Breast epithelium (tissue), 2 donors: ENCODE measurements around the genes ARL5C, CACNB1, MED1, PPP1R1B and TCAP.

DNA sequence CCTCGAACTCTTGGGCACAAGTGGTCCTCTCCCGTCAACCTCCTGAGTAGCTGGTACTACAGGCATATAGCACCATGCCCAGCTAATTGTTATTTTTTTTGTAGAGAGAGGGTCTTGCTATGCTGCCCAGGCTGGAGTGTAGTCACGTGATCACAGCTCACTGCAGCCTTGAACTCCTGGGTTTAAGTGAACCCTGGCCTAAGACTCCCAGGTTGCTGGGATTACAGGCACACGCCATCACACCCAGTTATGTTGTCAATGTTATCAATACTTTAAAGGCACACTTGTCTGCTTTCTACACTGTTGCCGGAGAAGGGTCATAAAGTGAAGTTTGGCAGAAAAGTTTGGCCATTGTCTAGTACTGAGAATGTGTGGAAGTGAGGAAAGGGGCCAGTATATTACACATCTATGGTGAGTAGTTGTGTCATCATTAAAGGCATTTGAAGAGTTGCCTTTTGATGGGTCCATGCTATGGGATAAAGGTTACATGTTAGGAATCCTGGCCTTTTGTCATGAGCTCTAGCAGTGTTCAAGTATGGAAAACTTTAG lies 33.7 kb downstream of the LASP1 start:
- PRO-cap, result no peak
- RAMPAGE, long total RNA, 2 experiments, result no peak in any of the 2 experiments

DNA sequence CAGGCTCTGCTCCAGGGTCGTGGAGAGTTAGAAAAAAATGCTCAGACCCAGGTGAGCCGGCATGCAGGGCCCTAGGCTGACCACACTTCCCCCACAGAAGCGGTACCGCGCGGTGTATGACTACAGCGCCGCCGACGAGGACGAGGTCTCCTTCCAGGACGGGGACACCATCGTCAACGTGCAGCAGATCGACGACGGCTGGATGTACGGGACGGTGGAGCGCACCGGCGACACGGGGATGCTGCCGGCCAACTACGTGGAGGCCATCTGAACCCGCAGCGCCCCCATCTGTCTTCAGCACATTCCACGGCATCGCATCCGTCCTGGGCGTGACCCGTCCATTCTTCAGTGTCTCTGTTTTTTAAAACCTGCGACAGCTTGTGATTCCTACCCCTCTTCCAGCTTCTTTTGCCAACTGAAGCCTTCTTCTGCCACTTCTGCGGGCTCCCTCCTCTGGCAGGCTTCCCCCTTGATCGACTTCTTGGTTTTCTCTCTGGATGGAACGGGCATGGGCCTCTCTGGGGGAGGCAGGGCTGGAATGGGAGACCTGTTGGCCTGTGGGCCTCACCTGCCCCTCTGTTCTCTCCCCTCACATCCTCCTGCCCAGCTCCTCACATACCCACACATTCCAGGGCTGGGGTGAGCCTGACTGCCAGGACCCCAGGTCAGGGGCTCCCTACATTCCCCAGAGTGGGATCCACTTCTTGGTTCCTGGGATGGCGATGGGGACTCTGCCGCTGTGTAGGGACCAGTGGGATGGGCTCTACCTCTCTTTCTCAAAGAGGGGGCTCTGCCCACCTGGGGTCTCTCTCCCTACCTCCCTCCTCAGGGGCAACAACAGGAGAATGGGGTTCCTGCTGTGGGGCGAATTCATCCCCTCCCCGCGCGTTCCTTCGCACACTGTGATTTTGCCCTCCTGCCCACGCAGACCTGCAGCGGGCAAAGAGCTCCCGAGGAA lies 48.4 kb downstream of the FBXO47 start:
- PRO-cap, result no peak
- RAMPAGE, long total RNA, 2 experiments, result no peak in any of the 2 experiments

DNA sequence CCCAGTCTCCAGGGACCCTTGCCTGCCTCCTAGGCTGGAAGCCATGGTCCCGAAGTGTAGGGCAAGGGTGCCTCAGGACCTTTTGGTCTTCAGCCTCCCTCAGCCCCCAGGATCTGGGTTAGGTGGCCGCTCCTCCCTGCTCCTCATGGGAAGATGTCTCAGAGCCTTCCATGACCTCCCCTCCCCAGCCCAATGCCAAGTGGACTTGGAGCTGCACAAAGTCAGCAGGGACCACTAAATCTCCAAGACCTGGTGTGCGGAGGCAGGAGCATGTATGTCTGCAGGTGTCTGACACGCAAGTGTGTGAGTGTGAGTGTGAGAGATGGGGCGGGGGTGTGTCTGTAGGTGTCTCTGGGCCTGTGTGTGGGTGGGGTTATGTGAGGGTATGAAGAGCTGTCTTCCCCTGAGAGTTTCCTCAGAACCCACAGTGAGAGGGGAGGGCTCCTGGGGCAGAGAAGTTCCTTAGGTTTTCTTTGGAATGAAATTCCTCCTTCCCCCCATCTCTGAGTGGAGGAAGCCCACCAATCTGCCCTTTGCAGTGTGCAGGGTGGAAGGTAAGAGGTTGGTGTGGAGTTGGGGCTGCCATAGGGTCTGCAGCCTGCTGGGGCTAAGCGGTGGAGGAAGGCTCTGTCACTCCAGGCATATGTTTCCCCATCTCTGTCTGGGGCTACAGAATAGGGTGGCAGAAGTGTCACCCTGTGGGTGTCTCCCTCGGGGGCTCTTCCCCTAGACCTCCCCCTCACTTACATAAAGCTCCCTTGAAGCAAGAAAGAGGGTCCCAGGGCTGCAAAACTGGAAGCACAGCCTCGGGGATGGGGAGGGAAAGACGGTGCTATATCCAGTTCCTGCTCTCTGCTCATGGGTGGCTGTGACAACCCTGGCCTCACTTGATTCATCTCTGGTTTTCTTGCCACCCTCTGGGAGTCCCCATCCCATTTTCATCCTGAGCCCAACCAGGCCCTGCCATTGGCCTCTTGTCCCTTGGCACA lies 47.3 kb downstream of the FBXO47 start:
- PRO-cap, result no peak
- RAMPAGE, long total RNA, 2 experiments, result no peak in any of the 2 experiments

- PRO-cap, result no peak
- RAMPAGE, long total RNA, 2 experiments, result no peak in any of the 2 experiments
Observed at GRCh38 chr17:39026921-39027390, 59.8 kb upstream of the FBXO47 start.

DNA sequence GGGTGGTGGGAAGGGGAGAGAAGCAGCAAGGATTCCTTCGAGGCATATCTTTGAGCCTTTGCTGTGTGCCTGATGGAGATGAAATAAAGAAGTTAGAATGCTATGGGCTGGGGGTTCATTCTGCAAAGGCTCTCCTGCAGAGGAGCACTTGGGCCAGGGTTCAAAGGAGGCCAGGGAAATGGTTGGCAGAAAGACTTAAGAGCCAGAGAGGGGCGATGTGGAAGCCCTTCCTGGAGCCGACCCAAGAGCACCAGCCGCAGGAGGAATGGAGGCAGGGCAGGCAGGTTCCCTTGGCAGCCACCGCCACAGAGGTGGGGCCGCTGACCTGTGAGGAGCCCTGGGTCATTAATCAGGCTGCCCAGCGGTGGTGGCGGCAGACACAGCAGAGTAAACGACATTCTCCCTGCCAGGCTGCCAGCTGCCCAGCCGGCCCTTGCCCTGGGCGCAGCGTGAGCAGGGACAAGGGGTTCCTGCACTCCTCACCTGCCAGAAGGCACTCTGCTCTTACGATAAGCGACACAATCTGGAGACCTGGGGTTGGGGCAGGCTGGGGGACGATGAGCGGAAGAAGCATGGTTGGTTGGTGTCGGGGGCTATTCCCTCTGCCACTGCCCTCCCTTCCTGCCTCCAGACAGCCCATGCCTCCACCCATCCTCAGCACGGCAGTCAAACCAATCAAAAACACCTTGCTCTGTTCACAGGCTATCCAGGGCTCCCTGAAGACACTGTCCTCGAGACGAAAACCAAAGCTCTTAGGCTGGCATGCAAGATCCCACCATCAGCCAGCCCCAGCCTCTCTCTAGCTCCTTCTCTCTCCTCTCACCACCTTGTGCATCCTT lies 40.9 kb downstream of the PLXDC1 start:
- PRO-cap, result no peak
- RAMPAGE, long total RNA, 2 experiments, result no peak in any of the 2 experiments

DNA sequence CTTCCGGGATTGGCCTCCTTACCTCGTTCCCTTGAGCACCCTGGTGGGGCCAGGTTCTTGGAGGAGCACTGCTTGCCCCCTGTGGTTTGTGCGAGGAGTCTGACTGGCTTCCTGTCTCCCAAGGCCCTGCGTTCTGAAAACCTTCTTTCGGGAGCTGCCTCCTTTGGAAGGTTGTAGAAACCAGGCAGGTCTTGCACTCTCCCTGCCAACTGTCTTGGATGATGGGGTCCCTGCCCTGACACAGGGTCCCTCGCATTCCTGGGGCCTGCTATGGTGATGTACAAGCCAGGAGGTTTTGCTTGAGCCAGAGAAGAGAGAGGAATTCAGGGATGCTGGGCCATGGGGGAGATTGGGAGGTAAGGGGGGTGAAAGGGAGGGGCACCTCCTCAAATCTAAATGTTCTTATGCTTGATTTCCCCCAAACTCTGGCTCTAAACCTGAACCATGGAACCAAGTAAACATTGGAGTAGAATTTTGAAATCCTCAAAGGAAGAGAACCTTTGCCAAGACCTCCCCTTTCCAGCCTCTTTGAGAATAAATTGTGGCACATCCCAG lies 19.6 kb downstream of the PLXDC1 start:
- PRO-cap, result no peak
- RAMPAGE, long total RNA, 2 experiments, result no peak in any of the 2 experiments

DNA sequence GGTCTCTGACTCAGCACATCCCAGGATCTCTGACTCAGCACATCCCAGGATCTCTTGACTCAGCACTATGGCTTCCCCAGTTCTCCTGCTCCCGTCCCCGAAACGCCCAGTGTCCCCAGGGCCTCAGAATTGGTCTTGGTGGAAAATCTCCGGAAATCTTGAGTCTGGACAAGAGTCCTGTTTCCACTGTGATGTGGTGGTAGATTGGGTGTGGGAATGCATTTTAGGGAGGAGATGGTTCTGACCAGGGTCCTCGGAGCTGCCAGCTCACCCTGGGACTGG lies 19.2 kb downstream of the PLXDC1 start:
- PRO-cap, result no peak
- RAMPAGE, long total RNA, 2 experiments, result no peak in any of the 2 experiments

- PRO-cap, result no peak
- RAMPAGE, long total RNA, 2 experiments, result no peak in any of the 2 experiments
Observed at GRCh38 chr17:39150659-39151064, 775 bp downstream of the PLXDC1 start.

GRCh38 chr17:39166031-39166522 lies at the start of gene ARL5C:
ARL5C (minus strand) TSS chr17:39166161.
- PRO-cap, result no peak
- RAMPAGE, long total RNA, 2 experiments, result no peak in any of the 2 experiments

DNA sequence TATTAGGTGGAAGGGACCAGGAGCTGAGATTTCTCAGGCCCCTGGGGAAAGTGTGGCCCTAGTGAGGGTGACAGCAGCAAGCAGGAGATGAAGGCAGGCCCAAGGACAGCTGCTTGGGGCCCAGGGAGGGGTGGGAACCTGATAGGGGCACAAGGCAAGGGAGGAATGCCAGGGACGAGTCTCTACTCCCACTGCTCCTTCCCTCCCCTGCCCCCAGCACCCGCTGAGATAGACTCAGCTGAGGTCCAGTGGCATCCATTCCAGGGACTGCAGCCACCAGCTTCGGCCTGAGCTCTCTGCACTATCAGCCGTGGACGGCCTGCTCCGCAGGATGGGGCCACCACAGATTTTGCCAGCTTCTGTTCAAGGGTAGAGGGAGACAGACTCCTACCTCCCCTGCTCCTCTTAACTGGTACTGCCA lies 5.7 kb downstream of the CACNB1 start:
- PRO-cap, result no peak
- RAMPAGE, long total RNA, 2 experiments, result no peak in any of the 2 experiments

DNA sequence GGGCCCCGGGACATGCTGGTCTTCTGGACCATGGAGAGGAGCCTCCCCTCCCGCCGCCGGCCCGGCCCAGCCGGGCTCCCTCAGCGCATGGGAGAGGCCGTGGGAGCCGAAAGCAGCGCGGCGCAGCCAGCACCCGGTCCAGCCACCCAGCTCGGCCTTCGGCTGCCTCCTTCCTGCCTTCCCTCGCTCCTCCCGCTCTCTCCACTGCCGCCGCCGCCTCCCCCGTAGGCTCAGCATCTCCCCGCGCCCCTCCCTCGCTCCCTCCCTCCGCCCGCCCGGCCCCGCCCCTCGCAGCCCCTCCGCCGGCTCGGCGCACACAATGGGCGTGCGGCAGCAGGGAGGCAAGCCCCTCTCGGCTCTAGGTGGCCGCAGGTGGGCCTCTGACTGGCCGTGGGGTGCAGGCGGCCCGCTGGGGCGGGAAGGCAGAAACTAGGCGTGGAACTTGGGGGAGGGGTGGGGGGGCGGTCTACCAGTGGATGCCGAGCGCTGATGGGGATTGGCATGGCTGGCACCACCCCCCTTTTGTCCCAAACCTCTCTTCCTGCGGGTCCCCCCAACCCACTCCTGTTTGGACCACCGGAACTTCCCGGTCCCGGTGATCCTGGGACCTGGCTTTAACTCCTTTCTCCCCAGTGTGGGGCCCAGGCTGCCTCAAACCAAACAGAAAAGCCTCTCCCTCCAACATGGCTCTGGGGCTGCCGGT lies at the start of gene CACNB1:
Gene CACNB1 (minus strand): TSS at position 206 of the 703 bp plus-strand sequence.
- PRO-cap, result bidirectional peak, plus-strand start at position 319 of the sequence, minus-strand start at position 206 of the sequence
- RAMPAGE, long total RNA, 2 experiments, result start-site peak on the minus strand in 1 of 2 experiments, centred at position 181 of the sequence, 43 reads per replicate

DNA sequence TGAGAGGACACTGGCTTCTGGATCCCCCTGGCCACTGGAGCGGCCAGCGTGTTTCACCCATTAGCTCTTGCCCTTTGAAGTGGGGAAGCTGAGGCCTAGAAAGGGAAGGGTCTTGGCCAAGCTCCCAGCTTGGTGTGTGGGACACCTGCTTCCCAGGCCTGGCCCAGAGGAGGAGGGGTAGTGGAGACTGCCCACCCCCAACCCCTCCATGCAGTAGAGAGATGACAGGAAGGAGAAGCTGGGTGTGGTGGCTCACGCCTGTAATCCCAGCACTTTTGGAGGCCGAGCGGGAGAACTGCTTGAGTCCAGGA lies 6.4 kb downstream of the RPL19 start:
- PRO-cap, result no peak
- RAMPAGE, long total RNA, 2 experiments, result no peak in any of the 2 experiments

DNA sequence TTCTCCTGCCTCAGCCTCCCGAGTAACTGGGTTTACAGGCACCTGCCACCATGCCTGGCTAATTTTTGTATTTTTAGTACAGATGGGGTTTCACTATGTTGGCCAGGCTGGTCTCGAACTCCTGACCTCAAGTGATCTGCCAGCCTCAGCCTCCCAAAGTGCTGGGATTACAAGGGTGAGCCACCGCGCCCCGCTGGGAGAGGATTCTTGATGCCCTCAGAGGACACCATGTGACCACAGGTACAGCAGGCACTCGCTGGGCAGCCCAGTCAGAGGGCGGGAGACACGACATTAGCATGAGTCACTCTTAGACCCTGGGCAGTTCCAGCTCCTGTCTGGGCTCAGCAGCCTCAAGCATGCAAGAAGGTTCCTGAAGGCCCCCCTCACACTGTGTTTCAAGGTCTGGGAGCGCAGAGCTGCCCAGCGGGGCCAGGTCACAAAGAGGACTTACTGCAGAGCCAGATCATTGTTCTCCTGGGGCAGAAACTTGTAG lies 11.9 kb downstream of the STAC2 start:
- PRO-cap, result no peak
- RAMPAGE, long total RNA, 2 experiments, result no peak in any of the 2 experiments

- PRO-cap, result no peak
- RAMPAGE, long total RNA, 2 experiments, result no peak in any of the 2 experiments
Observed at GRCh38 chr17:39407362-39408238, 6.2 kb upstream of the FBXL20 start.

GRCh38 chr17:39450791-39451532 lies at the start of gene MED1:
MED1 (minus strand) TSS chr17:39451263.
- PRO-cap, result bidirectional peak, plus-strand start at chr17:39451402, minus-strand start at chr17:39451262
- RAMPAGE, long total RNA, 2 experiments, result start-site peak on the minus strand in 2 of 2 experiments, at chr17:39451251-39451272 at its widest, 165 to 172 reads per replicate

- PRO-cap, result no peak
- RAMPAGE, long total RNA, 2 experiments, result start-site peak on the plus strand in 2 of 2 experiments, at chr17:39626858-39626964 at its widest, 15 to 182 reads per replicate
Observed at GRCh38 chr17:39626529-39627041, at the start of gene PPP1R1B. PPP1R1B (plus strand) TSS chr17:39626952.

- PRO-cap, result no peak
- RAMPAGE, long total RNA, 2 experiments, result no peak in any of the 2 experiments
Observed at GRCh38 chr17:39633078-39633525, 3.8 kb upstream of the STARD3 start.

DNA sequence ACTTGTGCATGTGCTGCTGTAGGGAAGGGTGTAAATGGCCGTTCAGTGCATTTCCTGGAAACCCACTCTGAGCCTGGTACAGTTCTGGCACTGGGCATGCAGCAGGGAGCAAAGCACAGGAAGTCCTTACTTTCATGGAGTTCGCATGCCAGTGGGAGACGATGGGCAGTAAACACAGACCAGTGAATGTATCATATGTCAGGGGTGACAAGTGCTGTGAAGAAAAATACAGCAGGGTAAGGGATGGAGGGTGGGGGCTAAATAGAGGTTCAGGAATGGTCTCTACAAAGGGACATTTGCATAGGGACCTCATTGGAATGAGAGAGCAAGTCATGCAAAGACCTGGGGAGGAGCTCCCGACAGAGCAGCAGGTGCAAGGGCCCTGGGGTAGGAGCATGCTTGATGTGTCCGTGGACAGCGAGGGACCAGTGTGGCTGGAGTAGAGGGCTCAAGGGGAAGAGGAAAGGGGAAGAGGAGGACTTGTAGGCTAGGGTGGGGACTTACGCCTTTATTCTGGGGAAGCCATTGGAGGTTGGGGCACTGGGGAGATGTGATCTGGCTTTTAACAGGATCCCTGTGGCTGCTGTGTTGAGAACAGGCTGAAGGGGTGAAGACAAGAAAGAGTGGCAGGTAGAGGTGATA lies 5.7 kb downstream of the STARD3 start:
- PRO-cap, result no peak
- RAMPAGE, long total RNA, 2 experiments, result no peak in any of the 2 experiments

DNA sequence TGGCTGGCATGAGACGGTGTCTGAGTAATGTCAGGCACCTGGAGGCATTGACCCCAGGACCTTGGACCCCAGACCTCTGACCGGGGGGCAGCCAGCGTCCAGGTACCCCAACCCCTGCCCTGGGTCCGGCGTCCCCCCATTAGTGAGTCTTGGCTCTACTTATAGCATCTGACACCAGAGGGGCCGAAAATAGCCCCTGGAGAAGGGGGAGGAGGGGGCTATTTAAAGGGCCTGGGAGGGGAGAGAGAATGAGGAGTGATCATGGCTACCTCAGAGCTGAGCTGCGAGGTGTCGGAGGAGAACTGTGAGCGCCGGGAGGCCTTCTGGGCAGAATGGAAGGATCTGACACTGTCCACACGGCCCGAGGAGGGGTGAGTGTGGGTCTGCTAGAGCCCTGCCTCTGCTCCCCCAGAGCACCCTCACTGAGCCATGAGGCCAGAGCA lies at the start of gene TCAP:
Gene TCAP (plus strand): TSS at position 251 of the 443 bp plus-strand sequence.
- PRO-cap, result no peak
- RAMPAGE, long total RNA, 2 experiments, result no peak in any of the 2 experiments

GRCh38 chr17:39678321-39678981 lies 9.4 kb downstream of the PGAP3 start:
- PRO-cap, result no peak
- RAMPAGE, long total RNA, 2 experiments, result no peak in any of the 2 experiments